Foreskin fibroblast (primary cell): ENCODE measurements around the genes HEY2 and HINT3.

DNA sequence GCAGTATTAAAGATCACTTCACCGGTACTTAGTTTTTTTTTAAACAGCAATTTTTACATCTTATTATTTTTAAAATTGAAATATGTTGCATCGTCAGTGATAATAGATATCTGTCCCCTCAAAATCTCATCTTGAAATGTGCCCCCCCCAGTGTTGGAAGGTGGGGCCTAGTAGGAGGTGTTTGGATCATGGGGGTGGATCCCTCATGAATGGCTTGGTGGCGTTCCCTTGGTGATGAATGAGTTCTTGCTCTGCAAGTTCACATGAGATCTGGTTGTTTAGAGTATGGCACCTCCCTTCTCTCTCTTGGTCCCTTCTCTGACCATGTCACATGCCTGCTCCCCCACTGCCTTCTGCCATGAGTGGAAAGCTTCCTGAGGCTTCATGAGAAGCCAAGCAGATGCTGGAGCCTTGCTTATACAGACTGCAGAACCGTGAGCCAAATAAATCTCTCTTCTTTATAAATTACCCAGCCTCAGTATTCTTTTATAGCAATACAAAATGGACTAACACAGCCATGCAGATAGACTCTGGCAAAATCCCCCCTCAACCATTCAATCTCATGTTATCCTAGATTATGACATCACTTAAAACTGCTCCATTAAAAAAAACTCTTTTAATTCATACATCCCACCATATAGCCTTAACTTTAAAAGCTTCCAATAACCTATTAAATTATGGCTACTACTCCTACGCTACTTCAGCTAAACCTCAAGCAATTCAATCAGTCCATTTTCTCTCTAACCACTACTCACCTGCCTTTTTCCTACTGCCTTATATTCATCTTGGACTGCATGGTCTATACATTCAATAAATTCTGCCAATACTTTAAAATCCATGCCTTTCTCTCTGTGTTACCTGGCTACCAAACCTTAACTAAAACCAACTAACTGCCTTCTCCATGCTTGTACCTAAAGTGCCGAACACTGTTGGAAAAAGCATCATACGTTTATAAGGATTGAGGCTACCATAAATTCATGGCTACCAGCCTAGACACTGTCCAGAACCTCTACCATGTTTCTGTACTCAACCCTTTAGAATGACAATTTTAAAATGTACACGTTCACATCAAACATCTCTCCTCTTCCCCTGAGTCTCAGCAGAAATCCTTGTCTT, 70.7 kb downstream of the MAN1A1 start:
- RRBS, result no CpG with 5 or more reads among the region's 8 CpGs

- RRBS, result no CpG with 5 or more reads among the region's 10 CpGs
Measured at GRCh38 chr6:119342907-119343928, 6.3 kb downstream of the MAN1A1 start.

DNA sequence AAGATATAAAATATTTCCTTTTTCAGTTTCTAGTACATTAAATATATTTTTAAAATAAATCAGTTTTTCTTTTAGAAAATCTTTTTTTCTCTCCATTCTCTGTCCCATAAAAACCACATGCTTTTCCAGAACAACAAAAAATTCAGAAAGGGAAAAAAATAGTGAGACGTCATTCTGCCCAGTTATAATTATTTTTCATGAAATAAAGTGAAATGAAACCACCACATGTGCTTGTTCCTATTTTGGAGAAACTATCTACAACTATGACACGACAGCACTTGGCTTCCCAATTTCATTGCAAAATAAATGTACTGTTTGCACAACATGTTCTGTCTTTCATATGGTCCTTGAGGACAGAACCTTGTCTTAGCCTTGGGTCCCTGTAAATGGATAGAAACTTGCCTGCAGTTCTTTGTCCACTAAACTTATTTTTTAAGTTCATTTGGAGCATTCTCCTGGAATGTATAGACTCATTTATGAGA, 5.6 kb upstream of the MAN1A1 start:
- RRBS, result no CpG with 5 or more reads among the region's 2 CpGs

GRCh38 chr6:121666621-121667311, 231.3 kb downstream of the GJA1 start:
- RRBS, result no CpG with 5 or more reads among the region's 4 CpGs

DNA sequence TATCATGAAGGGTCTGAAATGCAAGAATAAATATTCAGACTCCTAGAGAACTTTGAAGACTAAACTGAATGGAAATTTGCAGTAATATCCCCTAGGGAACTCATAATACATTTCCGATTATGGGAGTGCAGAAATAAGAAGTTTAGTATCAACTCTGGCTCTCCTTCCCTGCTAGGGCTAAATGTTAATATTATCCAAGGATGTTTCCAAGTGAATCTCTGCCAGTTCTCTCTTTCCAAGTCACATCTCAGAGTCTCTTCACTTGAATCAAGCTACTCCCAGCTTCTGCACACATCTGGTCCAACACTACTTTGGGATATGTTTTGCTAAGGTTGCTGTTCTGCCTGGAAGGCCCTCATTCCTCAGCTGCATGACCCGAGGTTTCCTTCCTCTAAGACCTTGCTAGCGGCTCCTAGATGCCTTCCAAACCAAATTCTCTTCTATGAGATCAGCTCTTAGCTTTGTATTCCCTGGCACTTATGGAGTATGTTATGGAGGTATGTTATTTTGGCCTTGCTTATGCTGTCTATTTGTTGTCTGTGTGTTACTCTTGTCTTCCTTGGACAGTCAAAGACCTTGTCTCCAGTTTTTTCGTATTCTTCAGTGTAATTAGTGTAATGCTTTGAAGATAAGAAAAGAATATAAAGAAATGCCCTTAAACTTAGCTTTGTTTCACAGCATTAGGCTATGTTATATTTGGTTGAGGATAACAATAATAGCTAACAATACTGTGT, 331.8 kb downstream of the GJA1 start:
- RRBS, result no CpG with 5 or more reads among the region's 4 CpGs

DNA sequence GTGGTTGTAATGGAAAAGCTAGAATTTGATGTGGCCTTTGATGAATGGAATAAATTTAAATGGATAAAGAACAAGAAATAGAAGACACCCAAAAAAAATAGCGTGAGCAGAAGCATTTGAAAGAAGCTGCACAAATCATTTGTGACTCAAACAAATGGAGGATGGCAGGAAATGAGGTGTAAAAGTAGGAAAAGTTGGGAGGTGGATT, 324.9 kb upstream of the HSF2 start:
- RRBS, result no CpG with 5 or more reads among the region's 1 CpG

GRCh38 chr6:122790088-122790368, 970 bp downstream of the SMPDL3A start:
- RRBS, result 3% methylated on average over 5 of the region's 10 CpGs

DNA sequence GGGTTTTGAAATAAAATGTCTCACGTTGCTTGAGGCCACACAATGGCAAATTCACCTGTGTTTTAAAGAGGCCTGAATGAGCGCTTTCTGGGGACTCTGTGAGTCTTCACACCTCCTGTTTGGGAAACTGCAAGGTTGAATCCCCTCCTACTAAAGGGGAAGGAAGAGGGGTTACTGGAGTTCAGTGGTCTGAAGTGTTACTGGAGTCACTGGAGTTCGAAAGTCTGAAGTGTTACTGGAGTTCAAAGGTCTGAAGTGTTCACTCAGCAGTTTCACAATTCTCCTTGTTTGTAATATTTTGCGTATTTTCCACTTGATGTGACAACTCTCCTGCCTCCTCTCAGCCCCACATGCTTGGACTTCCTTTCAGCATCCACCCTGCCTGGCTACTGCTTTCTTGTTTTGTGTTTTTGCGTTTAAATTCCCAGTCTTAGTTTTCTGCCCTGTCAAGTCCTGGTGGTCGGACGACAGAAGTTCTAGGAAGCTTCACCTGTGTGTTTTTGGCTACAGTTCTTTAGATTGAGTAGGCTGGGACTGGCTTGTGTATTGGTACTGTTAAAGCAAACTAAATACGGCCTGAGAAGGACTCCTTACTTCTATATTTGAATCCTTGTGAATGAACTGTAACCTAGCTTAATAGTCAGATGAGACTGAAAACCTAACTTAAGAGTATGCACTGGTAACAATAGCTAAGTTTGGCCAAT, 1.9 kb downstream of the SMPDL3A start:
- RRBS, result no CpG with 5 or more reads among the region's 8 CpGs

GRCh38 chr6:125044907-125045581, 82.8 kb downstream of the RNF217 start:
- RRBS, result no CpG with 5 or more reads among the region's 6 CpGs

DNA sequence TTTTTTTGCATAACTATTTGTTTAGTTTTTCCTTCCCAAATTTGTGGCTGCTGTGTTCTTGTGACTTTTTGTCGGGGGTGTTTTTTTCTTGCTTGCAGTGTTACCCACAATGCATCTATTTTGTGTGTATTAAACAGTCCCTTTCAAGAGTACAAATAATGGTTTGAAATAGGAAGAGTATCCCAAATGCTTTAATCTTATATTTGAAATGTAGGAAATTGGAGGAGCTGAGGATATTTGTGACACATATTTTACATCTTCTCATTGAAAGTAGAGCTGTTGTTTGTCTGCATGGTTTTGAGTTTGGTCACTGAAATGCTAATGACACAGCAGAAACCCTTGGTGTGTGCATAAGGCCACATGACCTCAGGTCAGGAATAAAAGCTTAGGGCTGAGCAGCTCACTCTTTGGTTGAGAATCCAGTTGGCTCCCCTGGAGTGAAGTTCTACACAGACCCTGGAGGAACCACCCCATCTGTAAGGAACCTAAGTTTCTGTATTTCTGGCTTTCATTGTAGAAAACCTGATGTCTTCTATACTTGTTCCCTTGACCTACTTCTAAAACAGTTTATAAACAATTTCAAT, 49.8 kb downstream of the TPD52L1 start:
- RRBS, result no CpG with 5 or more reads among the region's 1 CpG

DNA sequence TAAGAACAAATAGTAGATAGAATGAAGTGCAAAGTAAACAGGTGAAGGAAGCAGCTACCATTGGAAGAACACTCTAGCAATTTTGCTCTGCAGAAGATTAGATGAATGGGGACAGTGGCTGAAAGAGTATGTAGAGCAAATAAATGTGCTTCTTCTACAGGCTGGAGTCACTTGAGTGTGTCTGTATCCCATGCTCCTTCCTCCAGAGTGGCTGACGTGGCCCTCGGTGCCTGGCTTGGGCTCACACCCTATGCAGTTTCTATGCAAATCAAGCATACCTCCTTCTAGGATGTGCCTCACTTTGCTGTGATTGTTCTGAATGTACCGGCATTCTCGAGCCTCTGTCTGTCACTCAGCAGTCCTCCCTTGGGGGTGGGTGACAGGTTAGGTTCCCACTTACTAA, 55.0 kb upstream of the HDDC2 start:
- RRBS, result no CpG with 5 or more reads among the region's 4 CpGs

DNA sequence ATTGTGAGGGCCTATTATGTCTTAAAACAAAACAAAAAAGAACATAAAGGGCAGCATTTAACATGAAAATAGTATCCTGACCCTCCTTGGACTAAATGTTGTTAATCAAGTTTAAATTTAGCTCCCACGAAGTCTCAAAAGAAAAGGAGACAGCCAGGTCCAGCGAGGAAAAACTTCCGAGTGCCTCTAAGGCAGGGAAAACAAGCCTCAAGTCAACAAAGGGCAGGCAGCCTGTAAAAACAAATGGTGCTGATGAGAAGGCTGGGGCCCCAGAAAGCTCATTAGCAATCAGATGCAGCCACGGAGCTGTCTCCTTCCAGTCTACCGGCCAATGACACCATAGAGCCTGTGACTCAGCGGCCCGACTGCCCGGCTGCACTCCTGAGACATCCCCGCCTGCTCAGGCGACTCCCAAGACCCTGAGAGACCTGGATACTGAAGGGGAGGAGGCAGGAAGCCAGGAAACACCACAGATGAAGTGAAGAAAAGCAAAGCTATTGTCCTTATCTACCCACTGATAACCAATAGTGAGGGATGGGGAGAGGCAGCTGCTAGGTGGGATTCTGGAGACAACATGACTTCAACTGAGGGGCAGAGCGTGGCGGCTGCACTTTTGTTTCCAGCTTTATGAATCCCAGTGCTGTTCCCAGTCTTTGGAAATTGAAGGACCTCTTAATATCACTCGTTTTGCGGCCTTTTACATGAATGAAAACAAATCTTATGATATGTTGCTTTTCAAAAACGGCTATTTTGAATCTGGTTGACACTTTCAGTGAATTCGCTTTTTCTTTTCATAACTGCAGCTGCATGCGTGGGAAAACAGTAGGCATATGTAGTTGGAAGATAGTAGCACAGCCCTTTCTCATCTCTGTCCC, 120.2 kb upstream of the HDDC2 start:
- RRBS, result 27% methylated on average over 3 of the region's 17 CpGs

DNA sequence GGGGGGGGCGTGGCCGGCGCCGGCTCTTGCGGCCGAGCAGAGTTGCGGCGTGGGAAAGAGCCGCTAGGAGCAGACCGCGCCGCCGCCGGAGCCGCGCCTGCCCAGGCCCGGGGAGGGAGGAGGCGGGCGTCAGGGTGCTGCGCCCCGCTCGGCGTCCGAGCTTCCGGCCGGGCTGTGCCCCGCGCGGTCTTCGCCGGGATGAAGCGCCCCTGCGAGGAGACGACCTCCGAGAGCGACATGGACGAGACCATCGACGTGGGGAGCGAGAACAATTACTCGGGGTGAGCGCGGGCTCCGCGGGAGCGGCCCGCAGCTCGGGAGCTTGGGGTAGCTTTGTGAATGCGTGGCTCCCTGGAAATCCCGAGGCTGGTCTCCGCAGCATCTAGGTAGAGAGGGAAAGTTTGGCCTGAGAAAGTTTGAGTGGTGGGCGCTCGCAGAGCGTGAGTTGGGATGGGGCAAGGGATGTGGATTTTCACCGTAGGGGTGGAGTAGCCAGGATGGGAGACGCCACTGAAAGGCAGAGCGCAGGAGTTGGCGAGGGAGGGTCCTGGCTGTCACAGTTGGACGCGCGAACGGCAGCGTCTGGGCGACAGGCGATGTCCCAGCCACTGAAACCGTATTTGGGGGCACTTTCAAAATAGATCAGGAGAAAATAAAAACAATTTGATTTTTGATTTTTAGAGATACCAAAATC, at the start of gene HEY2:
Gene HEY2 (plus strand): TSS at position 54 of the 694 bp plus-strand sequence.
- RRBS, result 2% methylated on average over 22 of the region's 66 CpGs

GRCh38 chr6:125780221-125780585, 10.6 kb upstream of the NCOA7 start:
- RRBS, result no CpG with 5 or more reads among the region's 14 CpGs

DNA sequence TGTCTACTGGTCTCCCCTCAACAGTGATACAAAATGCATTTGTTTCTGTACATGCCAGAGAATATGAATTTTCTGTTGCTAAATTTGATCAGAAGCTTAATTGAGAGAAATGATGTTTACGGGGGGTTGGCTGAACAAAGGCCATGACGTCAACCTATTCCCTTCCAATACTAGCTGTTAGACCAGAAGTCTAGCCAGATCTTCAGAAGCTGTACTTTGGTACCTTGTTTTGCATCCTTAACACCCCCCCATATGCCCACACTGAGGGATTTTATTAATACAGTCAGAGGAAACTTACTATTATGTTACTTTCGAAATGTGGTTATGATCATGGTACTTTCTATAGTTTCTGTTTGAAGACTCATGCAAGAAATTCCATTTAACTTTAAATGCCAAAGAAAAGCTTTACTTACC, 3.1 kb downstream of the NCOA7 start:
- RRBS, result no CpG with 5 or more reads among the region's 3 CpGs

- RRBS, result no CpG with 5 or more reads among the region's 1 CpG
Measured at GRCh38 chr6:125834451-125834928, 43.7 kb downstream of the NCOA7 start.

- RRBS, result no CpG with 5 or more reads among the region's 8 CpGs
Measured at GRCh38 chr6:125845041-125845586, 54.4 kb downstream of the NCOA7 start.

GRCh38 chr6:125869521-125869720, 78.7 kb downstream of the NCOA7 start:
- RRBS, result no CpG with 5 or more reads among the region's 5 CpGs

DNA sequence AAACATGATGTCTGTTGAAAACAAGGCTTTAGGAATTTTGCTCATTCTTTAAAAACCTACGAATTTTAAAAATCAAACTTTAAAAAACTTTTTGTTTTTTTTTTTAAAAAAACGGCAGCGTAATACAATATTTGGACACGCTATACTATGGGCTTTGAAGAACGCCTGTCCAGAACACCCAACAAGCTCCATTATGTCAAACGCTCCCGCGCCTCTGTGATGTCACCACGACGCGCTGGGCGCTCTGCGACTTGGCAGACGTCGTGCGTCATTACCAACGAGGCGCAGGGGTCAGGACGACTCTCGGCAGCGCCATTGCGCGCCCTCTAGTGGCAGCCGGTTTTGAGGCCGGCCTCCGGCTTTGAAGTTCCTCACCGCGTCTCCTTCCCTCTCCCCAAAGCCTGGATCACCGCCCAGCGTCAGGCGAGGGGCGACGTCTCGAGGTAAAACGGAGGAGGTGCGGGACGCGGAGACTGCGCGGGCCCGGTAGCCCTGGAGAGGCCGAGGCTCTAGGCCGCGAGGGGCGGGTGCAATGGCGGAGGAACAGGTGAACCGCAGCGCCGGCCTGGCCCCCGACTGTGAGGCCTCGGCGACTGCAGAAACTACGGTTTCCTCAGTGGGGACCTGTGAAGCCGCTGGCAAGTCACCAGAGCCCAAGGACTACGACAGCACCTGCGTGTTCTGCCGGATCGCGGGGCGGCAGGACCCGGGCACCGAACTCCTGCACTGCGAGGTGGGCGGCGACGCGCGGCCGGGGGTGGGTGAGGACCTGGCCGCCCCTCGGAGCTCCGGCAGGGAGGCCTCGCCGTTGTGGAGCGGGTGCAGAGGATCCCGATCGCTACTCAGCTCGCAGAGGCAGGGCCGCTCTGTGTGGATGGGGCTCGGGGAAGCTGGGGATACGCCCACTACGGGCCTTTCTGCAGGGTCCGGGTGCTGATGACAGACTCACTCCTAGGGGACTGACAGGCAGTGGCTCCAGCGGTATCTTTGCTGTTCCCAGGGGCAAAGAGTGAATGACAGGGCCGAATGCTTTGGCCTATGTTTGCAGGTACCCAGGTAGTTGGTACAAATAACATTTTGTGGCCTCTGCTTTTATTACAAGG, at the start of gene HINT3:
Gene HINT3 (plus strand): TSS at position 325 of the 1,103 bp plus-strand sequence.
- RRBS, result 3% methylated on average over 20 of the region's 85 CpGs